GM23338 (cell line): ENCODE data around the genes COL23A1, CLK4 and CBY3.

DNA sequence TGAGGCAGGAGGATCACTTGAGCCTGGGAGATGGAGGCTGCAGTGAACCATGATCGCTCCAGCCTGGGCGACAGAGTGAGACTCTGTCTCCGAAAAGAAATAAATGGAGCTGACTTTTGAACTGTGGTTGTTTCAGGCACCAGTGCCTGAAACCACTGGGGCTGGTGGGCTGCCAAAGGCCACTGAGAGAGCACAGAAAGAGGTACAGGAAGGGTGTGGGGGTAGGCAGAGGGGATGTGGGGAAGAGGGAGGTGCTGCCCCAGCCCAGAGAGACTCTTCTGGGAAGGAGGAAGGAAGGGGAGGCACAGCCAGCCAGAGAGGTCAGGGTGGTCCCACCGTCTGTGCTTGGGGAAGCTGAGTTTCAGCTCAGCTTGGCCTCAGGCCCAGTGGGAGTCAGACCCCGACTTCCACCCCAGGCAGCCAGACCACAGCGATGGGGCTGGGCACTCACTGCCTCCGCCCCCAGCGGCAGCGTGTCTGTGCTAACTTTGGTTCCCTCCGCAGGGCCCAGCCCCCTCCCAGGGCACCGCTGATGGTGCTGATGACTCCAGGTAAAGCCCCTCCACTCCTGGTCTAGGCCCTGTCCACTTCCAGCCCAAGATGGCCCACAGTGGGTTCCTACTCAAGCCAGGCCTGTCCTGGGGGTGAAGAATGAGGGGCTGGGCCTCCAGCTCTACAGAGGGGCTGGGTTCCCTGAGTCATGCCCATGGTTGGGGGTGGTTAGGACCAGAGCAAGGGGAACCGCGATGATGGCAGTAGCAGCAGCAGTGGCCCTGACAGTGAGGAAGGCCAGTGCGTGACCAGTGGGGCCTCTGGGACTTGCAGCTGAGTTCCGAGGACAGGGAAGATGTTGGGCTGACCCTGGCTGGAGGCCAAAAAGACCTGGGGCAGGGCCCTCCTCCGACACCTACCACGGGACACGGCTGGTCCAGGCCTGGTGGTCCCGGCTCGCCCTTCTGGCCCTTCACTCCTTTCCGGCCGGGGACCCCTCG lies 8.8 kb upstream of the PHYKPL start:
- PRO-cap, result no peak
- RAMPAGE, long total RNA, result no peak

GRCh38 chr5:178331349-178332311 lies 99.0 kb upstream of the PHYKPL start:
- PRO-cap, result no peak
- RAMPAGE, long total RNA, result no peak

GRCh38 chr5:178589729-178590796 lies at the start of gene COL23A1:
COL23A1 (minus strand) TSS chr5:178590393.
- PRO-cap, result bidirectional peak, plus-strand start at chr5:178590145, minus-strand start at chr5:178590149; bidirectional peak, plus-strand start at chr5:178590487, minus-strand start at chr5:178590384
- RAMPAGE, long total RNA, result no peak

DNA sequence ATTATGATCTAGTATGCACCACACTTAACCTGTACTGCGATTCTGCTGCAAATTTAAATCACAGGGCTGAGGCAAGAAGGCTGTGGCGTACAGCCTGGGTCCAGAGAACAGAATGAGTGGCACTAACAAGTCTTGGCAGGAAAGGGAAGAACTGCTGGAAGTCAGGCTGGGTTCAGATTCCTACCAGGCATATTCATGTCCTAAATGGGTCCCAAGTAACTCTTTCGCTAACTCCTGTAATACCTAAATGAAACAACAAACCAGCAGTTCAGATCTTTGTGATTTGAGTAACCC lies 853 bp upstream of the COL23A1 start:
- PRO-cap, result no peak
- RAMPAGE, long total RNA, result no peak

GRCh38 chr5:178626937-178627678 lies at the start of gene CLK4:
CLK4 (minus strand) TSS chr5:178627050.
- PRO-cap, result bidirectional peak, plus-strand start at chr5:178626594, minus-strand start at chr5:178627076; bidirectional peak, plus-strand start at chr5:178627405, minus-strand start at chr5:178627342
- RAMPAGE, long total RNA, result no peak

DNA sequence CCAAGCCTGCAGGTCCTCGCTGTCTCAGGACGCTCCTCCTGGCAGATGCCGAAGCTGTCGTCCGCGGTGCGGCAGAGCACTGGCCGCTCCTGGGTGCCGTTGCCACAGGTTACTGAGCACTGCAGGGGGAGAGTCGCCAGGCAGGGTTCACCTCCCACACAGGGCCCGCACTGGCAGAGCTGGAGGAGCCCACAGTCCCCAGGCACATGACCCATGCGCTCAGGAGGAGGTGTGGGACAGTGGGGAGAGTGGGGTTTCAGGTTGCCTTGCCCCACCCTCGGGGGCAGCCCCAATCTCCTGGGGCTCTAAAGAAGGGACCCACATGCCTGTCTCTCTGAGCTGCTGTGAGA lies 62.5 kb downstream of the ZNF354C start:
- PRO-cap, result no peak
- RAMPAGE, long total RNA, result no peak

- PRO-cap, result no peak
- RAMPAGE, long total RNA, result no peak
These were observed 56.8 kb downstream of the ADAMTS2 start for GRCh38 chr5:179288430-179288809.

DNA sequence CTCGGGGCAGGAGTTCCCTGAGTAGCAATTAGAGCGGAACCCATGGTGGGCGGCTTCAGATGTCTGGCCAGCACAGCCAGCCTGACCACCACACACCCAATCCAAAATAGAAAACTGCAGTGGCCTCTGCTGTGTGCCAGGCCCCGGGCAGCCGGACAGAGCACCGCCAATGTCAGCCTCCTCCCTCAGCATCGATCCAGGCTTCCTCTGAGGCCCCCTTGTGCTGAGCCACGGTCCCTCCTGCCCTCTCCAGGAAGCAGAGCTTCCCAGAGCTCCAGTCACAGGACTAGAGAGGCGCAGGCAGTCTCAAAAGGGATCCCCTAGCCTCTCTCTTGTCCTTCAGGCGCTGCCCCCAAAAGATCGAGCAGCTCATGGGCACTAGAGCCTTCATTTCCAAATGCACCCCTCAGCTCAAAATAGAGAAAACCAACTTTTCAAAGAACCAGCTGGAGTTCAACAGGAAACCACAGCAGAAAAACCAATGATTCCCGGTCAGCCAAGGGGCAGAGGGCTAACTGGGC lies 2.6 kb downstream of the ADAMTS2 start:
- PRO-cap, result no peak
- RAMPAGE, long total RNA, result no peak

- PRO-cap, result no peak
- RAMPAGE, long total RNA, result no peak
These were observed 3.5 kb downstream of the RUFY1 start for GRCh38 chr5:179553723-179554364.

DNA sequence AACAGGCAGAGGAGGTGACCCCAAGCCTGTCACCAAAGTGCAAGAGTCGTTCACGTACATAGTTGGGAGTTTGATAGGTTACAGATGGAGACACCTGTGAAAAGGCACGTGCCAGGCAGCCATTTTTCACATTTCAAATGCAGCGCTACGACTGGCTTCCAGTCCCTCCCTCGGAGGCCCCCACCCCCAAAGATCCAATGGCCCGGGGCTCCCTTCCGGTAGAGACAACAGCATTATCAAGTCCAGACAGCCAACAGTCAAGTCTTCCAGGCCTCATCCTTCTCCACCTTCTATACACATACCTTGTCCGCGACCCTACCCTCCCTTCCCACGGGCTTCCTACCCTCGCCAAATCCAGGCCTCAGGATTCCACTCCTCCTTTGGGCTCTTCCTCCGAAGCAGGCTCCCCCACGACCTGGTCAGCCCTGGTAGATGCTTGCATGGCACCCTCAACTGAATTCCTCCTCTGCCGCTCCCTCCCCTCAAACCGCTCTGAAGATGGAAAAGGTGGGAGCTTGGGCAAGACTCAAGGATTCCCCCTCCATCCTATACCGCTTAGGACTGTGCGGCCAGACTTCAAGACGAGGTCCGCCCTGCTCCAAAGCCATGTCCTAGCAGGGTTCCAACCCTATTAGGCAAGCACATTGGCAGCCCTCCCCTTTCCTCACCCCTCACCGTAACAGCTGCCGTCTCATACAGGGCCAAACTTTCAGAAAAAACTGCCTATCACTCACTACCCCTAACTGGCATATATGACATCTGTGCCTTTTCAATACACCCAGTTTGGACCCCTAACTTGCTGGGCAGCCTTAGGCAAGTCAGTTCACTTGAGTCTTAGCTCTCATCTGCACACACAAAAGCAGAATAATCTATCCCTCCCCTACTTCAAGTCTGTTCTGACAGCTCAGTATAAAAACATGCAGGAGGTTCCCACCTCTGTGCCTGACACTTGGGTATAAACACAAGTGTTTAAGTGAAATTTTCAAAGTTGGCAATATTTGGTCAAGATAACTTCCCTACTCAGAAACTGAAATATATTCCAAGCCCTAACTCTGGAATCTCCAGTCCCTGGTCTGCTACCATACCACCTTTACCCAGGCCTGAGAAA lies 12.9 kb downstream of the HNRNPH1 start:
- PRO-cap, result no peak
- RAMPAGE, long total RNA, result no peak

GRCh38 chr5:179614742-179615277 lies 8.7 kb downstream of the HNRNPH1 start:
- PRO-cap, result no peak
- RAMPAGE, long total RNA, result no peak

- PRO-cap, result no peak
- RAMPAGE, long total RNA, result no peak
These were observed 6.7 kb downstream of the HNRNPH1 start for GRCh38 chr5:179616710-179617286.

GRCh38 chr5:179634672-179634927 lies 11.1 kb upstream of the HNRNPH1 start:
- PRO-cap, result unidirectional peak, plus-strand start at chr5:179634734; unidirectional peak, minus-strand start at chr5:179634784; unidirectional peak, minus-strand start at chr5:179634837
- RAMPAGE, long total RNA, result no peak

DNA sequence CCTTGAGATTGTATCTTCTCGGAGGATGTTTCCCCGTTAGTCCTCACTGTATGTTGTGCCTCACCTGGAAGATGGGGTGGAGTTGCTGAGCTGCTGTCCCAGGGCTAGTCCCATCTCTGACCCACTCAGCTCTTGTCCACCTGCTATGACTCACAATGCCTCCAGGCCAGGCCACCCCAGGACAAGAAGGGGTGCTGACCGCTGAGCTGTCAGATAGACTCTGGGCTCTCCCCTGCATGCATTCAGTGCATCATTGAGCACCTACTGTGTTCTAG lies at the start of gene CBY3:
Gene CBY3, minus strand, starts transcription at position 106 of the 275 bp plus-strand sequence.
- PRO-cap, result no peak
- RAMPAGE, long total RNA, result no peak

DNA sequence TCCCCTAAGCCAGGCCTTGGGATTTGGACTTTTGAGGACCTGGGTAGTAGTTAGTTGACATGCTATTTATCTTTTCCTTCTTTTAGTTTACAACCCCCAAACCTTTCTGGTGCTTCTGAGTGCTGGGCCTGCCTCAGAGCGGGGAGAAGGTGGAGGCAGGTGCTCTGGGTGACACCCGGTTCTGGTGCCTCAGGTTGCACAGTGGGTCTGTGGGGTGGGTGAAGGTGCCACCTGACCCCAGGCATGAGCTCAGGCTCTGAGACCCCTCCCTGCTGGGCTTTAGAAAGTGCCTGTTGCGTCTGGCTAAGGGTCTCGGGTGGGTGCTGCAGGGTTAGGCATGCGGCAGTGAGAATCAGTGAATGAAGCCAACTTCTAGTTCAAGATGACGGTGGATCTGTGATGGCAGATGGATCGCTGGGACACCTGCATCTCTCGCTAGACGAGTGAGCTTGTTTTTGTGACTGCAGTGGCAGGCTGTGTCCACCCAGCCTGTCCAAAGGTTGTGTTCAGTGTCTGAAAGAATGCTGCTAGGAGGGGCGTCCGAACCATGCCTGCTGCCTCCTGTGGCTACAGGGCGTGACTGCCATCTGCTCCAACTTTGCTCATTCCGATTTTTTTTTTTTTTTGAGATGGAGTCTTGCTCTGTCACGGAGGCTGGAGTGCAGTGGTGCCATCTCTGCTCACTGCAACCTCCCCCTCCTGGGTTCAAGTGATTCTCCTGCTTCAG lies 5.0 kb downstream of the SQSTM1 start:
- PRO-cap, result no peak
- RAMPAGE, long total RNA, result no peak

GRCh38 chr5:179835866-179836491 lies 15.3 kb downstream of the SQSTM1 start:
- PRO-cap, result no peak
- RAMPAGE, long total RNA, result no peak

DNA sequence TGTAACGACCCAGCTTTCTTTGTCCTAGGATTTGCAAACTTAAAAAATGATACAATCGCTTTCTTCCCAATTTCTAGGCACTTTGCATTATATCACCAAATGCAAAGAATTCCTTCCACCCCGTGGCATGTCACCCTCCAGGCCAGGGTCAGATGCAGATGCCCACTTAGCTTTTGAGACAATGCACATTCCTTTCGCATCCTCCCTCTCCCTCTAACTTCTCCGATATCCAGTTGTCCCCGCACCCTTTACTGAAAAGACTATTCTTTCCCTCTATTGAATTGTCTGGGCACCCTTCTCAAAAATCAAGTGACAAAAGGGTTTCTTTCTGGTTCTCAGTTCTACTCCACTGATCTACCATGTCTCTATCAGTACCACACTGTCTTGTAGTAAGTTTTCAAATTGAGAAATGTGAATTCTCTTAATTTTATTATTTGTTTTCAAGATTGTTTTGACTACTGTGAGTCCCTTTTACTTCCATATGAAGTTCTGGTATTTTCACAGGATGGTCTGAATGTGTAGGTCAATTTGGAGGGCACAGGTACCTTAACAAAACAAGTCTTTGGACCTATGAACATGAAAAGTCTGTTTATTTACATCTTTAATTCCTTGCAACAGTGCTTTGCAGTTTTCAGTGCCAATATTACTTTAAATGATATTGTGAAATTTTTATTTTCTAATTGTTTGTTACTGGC lies 17.2 kb downstream of the RNF130 start:
- PRO-cap, result no peak
- RAMPAGE, long total RNA, result no peak

DNA sequence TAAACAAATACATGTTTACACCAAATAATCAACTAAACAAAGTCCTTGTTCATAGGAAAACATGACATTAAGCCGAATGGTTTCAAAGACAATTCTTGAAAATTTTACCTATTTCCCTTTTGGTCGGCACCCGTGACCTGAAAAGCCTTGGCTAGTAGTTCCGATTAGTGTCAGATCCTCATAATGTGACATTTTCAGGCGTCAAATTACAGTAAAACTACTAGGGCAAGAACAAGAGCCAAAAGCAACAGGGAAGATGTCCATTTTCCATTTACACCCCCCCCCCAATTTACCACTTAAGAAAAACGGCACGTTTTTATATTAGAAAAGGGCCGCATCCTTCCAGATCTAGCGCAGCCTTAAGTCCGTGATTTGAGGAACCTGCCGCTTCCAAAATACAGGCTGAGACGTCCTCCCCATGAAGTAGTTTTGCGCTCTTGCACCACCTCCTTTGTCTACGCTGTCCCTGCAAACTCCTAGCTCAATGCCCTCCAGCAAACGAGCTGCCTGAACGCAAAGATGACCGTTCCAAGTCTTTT lies 784 bp downstream of the RNF130 start:
- PRO-cap, result bidirectional peak, plus-strand start at position 454 of the sequence, minus-strand start at position 478 of the sequence
- RAMPAGE, long total RNA, result no peak

GRCh38 chr5:180081480-180081933 lies 9.9 kb upstream of the RNF130 start:
- PRO-cap, result no peak
- RAMPAGE, long total RNA, result no peak

GRCh38 chr5:180262889-180263557 lies 28.9 kb downstream of the MAPK9 start:
- PRO-cap, result no peak
- RAMPAGE, long total RNA, result no peak